Heart left ventricle (tissue), 7 donors: ENCODE measurements around the genes RPL21 and POLR1D.

GRCh38 chr13:27034338-27035375 lies 137.0 kb downstream of the USP12 start:
- PRO-cap, 6 experiments = peak in 1 of 6 experiments; most common plus-strand start chr13:27034816 (in 1)
- RAMPAGE, long total RNA, 2 experiments = no peak in any of the 2 experiments
- RRBS = 15% methylated on average over 2 of the region's 29 CpGs

GRCh38 chr13:27149273-27150025 lies 22.2 kb downstream of the USP12 start:
- PRO-cap, 6 experiments = no peak in any of the 6 experiments
- RAMPAGE, long total RNA, 2 experiments = no peak in any of the 2 experiments
- RRBS = no CpG with 5 or more reads among the region's 10 CpGs

DNA sequence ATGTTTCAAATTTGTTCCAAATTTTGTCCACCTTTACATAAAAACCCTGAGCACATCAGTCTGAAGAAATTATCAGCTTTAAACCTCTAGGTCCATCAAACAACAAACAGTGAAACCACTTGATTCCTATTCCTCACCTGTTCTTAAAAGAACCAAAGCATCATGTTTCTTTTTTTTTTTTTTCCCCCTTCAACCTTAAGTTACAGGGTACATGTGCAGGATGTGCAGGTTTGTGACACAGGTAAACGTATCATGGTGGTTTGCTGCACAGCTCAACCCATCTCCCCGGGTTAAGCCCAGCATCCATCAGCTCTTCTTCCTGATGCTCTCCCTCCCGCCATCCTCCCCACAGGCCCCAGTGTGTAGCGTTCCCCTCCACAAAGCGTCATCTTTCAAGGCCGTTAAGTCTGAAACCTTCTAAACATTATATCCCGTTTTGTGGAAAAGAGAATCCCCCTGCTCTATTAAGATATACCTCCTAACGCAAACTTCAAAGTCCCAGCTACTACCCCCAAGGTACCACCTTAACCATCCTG lies 10.9 kb downstream of the USP12 start:
- PRO-cap, 6 experiments = no peak in any of the 6 experiments
- RAMPAGE, long total RNA, 2 experiments = no peak in any of the 2 experiments
- RRBS = no CpG with 5 or more reads among the region's 8 CpGs

GRCh38 chr13:27212623-27212826 lies 38.8 kb upstream of the RPL21 start:
- PRO-cap, 6 experiments = no peak in any of the 6 experiments
- RAMPAGE, long total RNA, 2 experiments = no peak in any of the 2 experiments
- RRBS = no CpG with 5 or more reads among the region's 3 CpGs

- PRO-cap, 6 experiments = peak in 6 of 6 experiments; most common plus-strand start chr13:27251558 (in 6); most common minus-strand start chr13:27251237 (in 6)
- RAMPAGE, long total RNA, 2 experiments = start-site peak on the plus strand in 2 of 2 experiments, at chr13:27251553-27251603 at its widest, 2,411 to 5,021 reads per replicate
- RRBS = 1% methylated on average over 15 of the region's 70 CpGs
These were observed at the start of gene RPL21 for GRCh38 chr13:27251154-27252073. Gene RPL21, plus strand, starts transcription at chr13:27251558.

- PRO-cap, 6 experiments = peak in 2 of 6 experiments; most common plus-strand start chr13:27264428 (in 2)
- RAMPAGE, long total RNA, 2 experiments = no peak in any of the 2 experiments
- RRBS = no CpG with 5 or more reads among the region's 5 CpGs
These were observed 6.6 kb upstream of the RASL11A start for GRCh38 chr13:27264022-27264516.

GRCh38 chr13:27456397-27456623 lies 5.9 kb upstream of the MTIF3 start:
- PRO-cap, 6 experiments = no peak in any of the 6 experiments
- RAMPAGE, long total RNA, 2 experiments = no peak in any of the 2 experiments
- RRBS = no CpG with 5 or more reads among the region's 6 CpGs

- PRO-cap, 6 experiments = peak in 2 of 6 experiments; most common plus-strand start chr13:27504498 (in 1); most common minus-strand start chr13:27504320 (in 1)
- RAMPAGE, long total RNA, 2 experiments = no peak in any of the 2 experiments
- RRBS = no CpG with 5 or more reads among the region's 11 CpGs
These were observed 53.8 kb upstream of the MTIF3 start for GRCh38 chr13:27504029-27504793.

DNA sequence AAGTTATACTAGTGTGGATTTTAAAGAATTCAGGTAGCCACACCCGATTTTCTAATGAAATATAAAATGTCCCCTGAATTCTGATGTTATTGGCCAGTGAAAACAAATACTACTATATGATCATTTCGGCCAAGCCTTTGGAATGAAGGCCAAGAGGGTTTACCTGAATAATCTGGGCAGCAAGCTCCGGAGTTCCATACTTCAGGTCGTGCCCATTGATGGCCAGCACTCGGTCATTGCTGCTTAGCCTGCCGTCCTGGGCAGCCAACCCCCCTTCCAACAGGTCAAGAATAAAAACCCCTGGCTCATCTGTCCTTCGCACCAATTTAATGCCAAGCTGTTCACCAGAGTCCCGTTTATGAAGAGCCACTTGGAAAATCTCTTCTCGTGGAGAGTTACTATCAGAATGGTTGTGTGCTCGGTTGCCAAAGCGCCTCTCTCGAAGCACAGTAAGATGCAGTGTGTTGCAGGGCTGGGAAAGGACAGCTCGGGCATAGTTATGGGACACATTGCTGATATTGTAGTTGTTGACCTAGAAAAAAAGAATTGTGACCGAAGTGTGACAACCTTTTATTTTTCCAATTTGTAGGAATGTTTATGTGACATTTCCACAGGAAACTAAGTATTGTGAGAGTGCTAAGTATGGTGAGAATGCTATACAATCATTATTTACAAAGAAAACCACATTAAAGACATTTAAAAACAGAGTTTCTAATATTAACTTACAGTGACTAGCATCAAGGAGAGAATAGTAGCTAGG lies 57.9 kb downstream of the LNX2 start:
- PRO-cap, 6 experiments = no peak in any of the 6 experiments
- RAMPAGE, long total RNA, 2 experiments = no peak in any of the 2 experiments
- RRBS = no CpG with 5 or more reads among the region's 14 CpGs

DNA sequence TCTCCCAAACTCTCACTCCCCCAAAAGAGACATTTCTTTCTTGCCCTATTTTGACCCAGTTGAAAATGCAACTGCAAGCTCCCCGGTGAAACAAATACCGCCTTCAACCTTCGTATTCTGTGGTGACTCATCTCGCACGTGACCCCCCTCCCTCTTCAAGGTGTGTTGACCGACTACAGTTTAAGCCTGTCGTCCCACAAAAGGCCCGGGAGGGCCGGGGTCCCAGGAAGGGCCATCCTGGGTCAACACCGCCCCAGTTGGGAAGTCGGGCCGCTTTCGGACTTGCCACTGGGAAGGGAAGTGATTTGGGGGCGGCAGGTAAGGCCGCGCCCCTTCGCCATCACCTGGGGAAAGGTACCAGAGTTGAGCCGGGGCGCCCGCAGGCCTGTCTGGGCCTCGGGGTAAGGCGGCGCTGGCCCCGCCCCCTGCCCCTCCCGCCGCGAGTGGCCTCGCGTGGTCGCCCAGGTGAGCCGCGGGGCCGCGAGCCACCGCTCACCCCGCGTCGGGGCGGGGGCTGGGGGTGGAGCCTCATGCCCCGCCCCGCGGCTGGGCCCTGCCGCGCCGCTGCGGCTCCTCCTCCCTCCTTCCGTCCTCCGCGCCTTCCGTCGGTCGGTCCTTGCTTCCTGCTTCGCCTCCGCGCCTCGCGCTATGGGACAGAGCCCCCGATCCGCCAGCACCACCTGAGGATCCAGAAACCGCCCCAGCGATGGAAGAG lies at the start of gene POLR1D:
Gene POLR1D (plus strand): TSS at position 615 of the 715 bp plus-strand sequence.
- PRO-cap, 6 experiments = peak in 6 of 6 experiments; most common plus-strand start position 598 of the sequence (in 3); most common minus-strand start position 516 of the sequence (in 5)
- RAMPAGE, long total RNA, 2 experiments = start-site peak on the plus strand in 2 of 2 experiments, centred at positions 587 to 605 of the sequence, 439 to 989 reads per replicate
- RRBS = under 1% methylated on average over 5 of the region's 61 CpGs

DNA sequence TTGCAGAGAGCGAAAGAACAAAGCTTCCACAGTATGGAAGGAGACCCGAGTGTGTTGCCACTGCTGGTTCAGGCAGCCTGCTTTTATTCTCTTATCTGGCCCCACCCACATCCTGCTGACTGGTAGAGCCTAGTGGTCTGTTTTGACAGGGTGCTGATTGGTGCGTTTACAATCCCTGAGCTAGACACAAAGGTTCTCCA lies 44.9 kb upstream of the GSX1 start:
- PRO-cap, 6 experiments = no peak in any of the 6 experiments
- RAMPAGE, long total RNA, 2 experiments = no peak in any of the 2 experiments
- RRBS = no CpG with 5 or more reads among the region's 3 CpGs

DNA sequence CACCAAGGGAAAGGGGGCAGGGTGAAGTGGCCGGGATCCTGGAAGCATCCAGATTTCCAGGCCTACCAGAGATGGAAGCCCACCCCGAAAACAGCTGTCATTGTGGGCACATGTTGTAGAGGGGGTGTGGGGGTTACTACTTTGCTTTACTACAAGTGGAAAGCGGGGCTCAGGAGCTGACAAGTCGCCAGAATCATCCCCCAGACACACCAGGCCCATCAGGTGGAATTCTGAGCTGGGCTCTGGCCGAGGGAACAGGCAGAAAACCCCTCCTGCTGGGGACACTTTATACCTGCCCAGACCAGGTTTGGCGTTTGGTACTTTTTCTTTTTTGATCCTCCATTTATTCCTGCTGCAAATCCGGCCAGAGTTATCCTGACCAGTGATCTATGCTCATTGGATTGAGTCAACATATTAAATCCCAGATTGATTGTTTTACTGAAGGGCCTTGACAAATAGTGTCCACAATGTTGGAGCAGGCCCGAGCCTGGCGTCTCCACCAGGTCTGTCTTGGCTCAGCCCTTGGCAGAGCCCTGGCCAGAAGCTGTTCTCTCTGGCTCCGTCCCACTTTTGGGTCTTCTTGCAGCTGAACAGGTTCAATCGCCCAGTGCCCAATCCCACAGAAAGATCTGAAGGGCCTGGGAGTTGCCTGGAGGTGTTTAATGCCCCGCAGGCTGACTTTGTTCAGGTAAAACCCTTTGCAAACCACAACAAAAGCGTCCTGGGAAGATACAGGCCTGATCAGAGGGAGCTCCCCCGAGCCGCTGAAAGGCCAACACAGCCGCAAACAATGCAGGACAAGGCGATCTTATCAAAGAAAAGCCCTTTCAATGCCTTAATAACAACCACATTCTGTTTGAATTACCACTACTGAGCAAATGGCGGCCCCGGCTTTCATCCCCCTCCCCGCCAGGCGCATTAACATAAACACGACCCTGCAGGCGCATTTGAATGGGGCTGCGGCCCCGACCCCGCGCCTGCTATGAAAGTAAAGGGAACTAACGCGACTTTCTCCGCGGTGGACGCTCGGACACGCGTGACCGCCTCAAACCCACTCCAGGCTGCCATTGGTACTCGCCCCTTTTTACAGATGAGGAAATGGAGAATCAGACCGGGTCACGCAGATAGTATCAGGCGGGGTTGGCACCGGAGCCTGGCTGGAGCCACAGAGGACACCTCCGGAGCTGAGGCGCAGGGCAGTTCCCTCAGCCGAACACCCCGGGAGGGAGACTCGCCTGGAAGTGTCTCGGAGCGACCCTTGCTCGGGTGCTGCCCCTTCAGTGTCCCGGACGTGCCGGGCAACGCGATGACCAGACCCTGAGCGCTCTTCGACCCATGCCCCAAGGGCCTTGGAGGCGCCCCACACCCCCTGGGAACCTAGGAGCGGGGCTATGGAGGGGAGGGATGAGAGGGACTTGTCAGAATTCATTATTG lies 3.3 kb downstream of the CDX2 start:
- PRO-cap, 6 experiments = no peak in any of the 6 experiments
- RAMPAGE, long total RNA, 2 experiments = no peak in any of the 2 experiments
- RRBS = 6% methylated on average over 9 of the region's 58 CpGs

- PRO-cap, 6 experiments = no peak in any of the 6 experiments
- RAMPAGE, long total RNA, 2 experiments = no peak in any of the 2 experiments
- RRBS = 2% methylated on average over 23 of the region's 123 CpGs
These were observed 9.0 kb upstream of the CDX2 start for GRCh38 chr13:27977785-27978933.

GRCh38 chr13:28022874-28023313 lies 34.4 kb upstream of the URAD start:
- PRO-cap, 6 experiments = no peak in any of the 6 experiments
- RAMPAGE, long total RNA, 2 experiments = no peak in any of the 2 experiments
- RRBS = no CpG with 5 or more reads among the region's 7 CpGs

DNA sequence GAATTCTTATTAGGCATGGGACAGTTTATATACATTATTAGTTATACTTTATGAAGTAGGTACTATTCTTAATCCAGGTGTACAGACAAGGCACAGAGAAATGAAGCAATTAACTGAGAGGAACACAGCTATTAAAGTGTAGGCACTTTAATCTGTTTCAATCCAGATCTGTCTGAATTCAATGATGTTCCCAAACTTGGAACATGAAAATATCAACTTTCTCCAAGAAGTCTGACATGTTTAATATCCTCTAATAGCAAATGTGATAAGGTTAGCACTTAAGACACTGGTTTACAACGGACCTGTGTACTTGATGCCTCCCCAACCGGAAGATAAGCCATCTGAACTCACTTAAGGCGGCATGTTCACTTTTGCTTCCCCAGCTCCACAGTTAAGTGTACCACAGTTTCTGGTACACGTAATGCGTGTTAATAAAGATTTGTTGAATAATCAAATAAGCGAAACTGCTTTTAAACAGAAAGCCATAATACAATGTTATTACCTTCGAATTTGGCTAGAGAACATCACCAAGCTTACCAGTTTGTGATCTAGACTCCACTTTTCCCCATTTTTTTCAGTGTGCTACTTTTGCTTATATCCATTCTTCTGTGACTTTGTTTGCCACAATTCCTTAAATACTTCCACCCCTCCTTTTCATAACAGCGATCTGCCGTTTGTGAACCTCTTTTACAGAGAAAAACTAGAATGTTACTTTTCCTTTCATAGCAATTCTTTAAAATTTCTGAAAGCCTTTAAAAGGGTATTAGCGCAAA lies 1.4 kb upstream of the PAN3 start:
- PRO-cap, 6 experiments = no peak in any of the 6 experiments
- RAMPAGE, long total RNA, 2 experiments = no peak in any of the 2 experiments
- RRBS = no CpG with 5 or more reads among the region's 10 CpGs

DNA sequence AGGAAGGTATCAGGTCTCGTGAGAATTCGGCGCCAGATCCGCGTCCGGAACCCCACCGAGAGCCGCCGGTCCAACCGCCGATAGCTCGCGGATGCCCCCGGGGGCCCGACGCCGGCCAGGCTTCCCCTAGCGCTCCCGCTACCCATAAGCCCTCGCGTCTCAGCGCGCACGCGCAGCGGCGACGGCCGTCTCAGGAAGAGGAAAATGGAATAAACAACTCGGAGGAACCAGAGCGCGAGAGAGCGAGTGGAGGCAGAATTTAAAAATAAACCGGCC lies 384 bp upstream of the PAN3 start:
- PRO-cap, 6 experiments = peak in 6 of 6 experiments; most common plus-strand start position 202 of the sequence (in 4); most common minus-strand start position 146 of the sequence (in 4)
- RAMPAGE, long total RNA, 2 experiments = start-site peak on the plus strand in 1 of 2 experiments, centred at position 144 of the sequence, 13 reads per replicate
- RRBS = no CpG with 5 or more reads among the region's 34 CpGs

- PRO-cap, 6 experiments = no peak in any of the 6 experiments
- RAMPAGE, long total RNA, 2 experiments = no peak in any of the 2 experiments
- RRBS = no CpG with 5 or more reads among the region's 9 CpGs
These were observed 72.0 kb downstream of the FLT1 start for GRCh38 chr13:28422659-28423580.

- PRO-cap, 6 experiments = peak in 3 of 6 experiments; most common plus-strand start chr13:28495907 (in 3); most common minus-strand start chr13:28496049 (in 1)
- RAMPAGE, long total RNA, 2 experiments = no peak in any of the 2 experiments
- RRBS = no CpG with 5 or more reads among the region's 8 CpGs
These were observed 885 bp upstream of the FLT1 start for GRCh38 chr13:28495845-28496181.

DNA sequence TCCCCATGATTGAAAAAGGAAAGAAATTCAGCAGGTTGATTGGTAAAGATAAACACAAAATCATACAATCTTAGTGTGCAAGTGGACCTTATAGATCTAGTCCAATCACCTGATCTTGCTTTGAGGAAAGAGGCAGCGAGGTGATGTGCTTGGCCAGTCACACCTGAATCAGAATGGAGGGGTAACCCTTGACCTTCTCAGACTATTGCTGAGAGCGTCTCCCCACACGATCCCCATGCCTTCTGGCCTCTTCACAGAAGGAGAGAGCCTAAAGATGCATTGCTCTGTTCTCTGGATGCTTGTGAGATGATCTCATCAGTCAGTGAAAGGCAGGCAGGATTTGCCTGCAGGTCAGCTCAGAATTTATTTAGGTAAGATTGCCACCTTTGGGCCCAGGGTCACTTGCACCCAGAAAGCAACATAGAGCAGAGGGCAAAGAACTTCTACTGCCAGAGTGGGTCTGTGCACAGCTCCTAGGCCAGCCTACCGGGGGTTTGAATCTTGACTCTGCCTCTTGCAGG lies 8.2 kb upstream of the FLT1 start:
- PRO-cap, 6 experiments = peak in 2 of 6 experiments; most common minus-strand start position 244 of the sequence (in 2)
- RAMPAGE, long total RNA, 2 experiments = no peak in any of the 2 experiments
- RRBS = no CpG with 5 or more reads among the region's 4 CpGs

GRCh38 chr13:28532364-28533379 lies 37.7 kb upstream of the FLT1 start:
- PRO-cap, 6 experiments = peak in 6 of 6 experiments; most common plus-strand start chr13:28532869 (in 4); most common minus-strand start chr13:28532779 (in 5)
- RAMPAGE, long total RNA, 2 experiments = no peak in any of the 2 experiments
- RRBS = 3% methylated on average over 40 of the region's 107 CpGs